Paraaortic lymph node (tissue), 1 donor: ENCODE measurements around a stretch of chr17.

DNA sequence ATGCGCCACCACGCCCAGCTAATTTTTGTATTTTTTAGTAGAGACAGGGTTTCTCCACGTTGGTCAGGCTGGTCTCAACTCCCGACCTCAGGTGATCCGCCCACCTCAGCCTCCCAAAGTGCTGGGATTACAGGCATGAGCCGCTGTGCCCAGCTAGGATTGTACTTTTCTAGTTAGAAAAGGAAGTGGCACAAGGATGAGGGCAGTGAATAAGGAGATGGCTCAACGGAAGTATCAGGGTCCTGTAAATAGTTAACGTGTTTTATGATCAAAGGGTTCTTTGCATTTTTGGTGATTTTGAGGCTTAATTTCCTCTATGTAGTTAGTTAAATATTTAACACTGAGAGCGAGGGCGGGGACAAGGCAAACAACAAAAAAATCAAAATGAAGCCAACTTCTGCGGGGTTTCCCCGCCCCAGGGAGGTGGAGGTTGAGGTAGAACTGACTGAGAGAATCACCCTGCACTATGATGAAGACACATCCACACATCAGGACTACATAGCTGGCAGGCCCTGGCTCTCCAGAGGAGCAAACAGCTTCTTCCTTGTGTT, 15.3 kb upstream of the ARHGAP27 start:
- PRO-cap = no peak

GRCh38 chr17:45456040-45456802, 23.6 kb upstream of the ARHGAP27 start:
- PRO-cap = no peak

DNA sequence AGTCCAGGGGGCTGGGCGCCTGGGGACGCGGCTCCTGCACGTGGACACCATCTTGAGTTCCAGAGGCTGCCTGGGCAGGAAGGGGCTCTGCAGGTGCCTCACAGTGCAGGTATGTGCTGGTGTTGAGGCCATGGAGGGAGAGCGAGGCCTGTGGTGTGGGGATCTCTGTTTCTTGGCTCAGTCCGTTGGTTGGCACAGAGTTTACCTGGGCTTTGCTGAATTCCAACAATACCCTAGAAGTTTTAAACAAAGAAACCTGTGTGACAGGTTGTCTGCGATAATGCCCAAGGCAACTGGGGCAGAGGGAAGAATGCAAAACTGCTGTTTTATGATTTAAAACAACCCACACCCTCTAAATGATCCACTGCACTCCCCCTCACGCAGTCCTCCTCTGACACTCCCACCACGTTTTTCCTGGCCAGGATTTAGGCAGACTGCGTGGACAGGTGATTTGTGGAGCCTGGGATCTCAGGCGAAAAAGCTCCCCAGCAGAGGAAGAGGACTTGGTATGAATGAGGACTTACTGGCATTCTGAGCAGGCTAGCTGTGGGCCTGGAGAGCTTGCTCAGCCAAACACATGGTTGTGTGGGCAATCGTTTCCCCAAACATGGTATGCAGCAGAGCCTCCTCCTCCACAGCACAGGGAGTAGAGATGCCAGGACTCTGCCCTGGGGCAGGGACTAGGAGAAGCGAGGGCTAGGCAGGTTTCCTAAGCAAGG, 22.0 kb downstream of the PLEKHM1 start:
- PRO-cap = no peak

- PRO-cap = no peak
Measured at GRCh38 chr17:45578623-45579391, 88.3 kb upstream of the PLEKHM1 start.

DNA sequence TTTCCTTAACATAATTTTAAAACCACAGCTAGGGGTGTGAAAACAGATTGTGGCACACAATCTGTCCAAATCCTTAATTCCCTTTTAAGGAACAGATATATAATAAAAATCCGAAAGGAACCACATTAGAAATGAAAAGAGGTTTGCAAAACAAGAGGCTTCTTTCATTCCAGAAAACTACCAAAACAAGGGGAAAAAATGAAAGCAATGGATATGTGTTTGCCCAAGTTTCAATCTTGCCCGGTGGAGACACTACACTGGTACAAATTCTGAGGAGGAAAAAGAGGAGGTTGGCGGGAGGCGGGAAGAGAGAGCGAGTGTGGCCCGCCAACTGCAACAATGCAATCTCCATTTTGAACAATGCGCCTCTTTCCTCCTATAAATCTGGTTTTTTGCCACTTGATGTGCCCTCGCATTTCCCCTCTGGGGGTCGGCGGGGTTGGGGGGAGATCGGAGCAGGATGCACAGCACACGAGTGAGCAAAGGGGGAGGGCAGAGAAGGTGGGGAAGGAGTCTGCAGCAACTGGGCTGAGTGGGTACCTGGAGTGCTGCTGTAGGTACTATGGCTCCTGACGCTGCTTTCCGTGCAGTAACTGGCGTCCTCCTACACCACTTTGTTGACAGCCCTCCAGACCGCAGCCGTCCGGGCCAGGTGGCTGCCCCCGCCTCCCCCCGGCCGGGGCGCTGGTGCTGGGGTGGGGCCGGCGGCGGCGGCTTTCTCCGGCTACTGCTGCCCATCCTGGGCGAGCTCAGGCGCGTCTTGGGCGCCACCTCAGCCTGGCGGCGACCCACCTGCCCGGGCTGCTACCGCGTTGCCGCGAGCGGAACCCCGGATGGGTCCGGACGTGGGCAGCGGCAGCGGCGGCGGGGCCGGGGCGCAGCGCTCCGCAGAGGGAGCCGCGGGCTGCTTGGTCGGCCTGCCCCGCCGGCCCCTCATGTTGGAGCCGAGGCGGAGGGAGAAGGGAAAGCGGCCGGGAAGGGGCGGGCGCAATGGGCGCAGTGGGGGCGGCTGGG, 93.8 kb upstream of the PLEKHM1 start:
- PRO-cap = bidirectional peak, plus-strand start at position 684 of the sequence, minus-strand start at position 616 of the sequence

GRCh38 chr17:46024035-46024938, 25.2 kb downstream of the STH start:
- PRO-cap = no peak

- PRO-cap = no peak
Measured at GRCh38 chr17:46044022-46044599, 45.1 kb downstream of the STH start.

DNA sequence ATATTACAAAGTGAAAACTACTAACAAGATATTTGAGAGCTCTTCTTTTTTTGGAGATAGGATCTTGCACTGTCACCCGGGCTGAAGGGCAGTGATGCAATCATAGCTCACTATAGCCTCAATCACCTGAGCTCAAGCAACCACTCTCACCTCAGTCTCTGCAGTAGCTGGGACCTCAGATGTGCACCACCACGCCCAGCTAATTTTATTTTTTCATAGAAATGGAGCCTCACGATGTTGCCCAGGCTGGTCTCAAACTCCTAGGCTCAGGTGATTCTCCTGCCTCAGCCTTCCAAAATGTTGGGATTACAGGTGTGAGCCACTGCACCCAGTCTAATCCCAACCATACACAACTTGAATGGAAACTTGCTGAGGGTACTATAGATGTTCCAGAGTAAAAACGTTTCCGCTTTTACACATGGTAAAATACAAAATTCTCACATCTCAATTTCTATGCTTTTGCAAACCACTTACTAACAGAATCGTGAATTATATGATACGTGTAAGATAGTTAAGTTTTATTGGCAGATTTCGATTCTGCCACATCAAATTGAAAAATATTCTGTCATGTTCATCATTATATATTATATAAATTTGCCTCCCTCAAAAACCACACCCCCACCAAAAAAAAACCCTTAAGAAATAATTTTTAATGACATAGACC, 84.2 kb downstream of the KANSL1 start:
- PRO-cap = no peak

- PRO-cap = no peak
Measured at GRCh38 chr17:46139996-46140501, 53.2 kb downstream of the KANSL1 start.

- PRO-cap = no peak
Measured at GRCh38 chr17:46181720-46181920, 11.6 kb downstream of the KANSL1 start.

DNA sequence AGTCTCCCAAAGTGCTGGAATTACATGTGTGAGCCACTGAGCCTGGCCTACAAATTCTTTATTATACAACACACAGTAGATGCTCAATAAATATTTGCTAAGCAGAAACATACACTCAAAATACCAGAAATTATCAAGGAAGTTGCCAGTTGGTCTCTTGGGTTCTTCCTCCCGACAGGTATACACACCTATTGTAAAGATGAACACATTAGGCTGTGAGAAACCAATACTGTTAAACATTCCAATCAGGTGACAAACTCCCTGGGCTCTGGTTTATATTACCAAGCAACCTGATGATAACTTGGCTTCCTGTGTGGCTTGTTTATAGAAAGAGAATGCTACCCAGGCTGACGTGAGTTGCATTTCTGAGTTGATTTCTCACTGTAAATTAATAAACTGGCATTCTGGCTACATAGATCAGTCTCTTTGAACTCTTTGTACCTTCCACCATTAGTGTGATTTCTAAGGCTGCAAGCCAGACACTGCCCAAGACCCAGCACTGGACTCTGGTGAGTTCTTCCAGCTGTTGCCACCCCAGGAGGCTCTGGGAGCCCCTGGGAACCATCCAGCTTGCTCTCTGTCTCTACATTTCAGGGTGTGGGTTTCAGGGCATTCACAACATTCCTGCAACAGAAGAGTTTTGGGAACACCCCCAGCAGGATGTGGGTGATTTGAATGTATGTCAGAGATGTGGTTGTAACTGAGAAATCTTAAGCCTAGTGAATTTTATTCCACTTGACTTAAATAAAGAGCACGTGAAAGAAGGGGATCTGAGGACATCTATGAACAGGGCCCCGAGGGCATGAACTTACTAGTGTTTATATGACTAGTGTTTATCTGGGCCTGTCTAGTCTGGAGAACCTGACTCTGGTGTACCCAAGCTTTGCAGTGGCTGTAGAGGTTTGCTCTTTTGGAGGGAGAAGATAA, 30.5 kb upstream of the LRRC37A start:
- PRO-cap = unidirectional peak, minus-strand start at position 182 of the sequence

DNA sequence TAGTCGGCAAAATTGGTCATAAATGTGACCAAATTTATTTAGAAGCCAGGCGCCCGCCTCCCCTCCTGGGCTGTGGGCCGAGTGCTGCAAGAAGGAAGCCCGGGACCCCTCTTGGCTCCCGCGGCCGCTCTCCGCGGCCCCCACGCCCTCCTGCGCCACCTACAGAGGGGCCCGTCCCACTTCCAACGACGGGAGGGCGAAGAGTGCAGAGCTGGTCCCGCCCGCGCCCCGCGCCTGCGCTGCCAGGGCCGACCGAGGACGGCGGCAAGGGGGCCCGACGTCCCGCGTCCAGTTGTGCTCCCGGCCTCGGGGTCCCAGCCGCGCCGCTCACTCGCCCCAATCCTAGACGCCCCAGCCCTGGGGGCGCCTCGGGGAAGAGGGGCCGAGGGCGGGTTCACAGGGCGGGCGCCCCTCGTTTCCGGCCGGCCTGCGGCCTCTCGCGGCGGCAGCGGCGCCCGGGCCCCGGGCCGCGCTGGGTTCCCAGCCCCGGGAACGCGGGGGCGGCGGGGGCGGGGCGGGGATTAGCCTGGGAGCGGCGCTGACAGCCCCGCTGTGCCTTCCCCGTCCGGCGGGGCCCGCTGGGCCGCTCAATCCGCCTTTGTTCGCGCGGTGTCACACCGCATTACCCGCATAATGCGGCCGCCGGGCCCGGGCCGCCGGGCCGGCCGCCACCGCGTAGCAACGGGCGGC, 47.3 kb downstream of the WNT3 start:
- PRO-cap = unidirectional peak, plus-strand start at position 255 of the sequence

- PRO-cap = no peak
Measured at GRCh38 chr17:46851735-46852382, 476 bp downstream of the WNT9B start.

DNA sequence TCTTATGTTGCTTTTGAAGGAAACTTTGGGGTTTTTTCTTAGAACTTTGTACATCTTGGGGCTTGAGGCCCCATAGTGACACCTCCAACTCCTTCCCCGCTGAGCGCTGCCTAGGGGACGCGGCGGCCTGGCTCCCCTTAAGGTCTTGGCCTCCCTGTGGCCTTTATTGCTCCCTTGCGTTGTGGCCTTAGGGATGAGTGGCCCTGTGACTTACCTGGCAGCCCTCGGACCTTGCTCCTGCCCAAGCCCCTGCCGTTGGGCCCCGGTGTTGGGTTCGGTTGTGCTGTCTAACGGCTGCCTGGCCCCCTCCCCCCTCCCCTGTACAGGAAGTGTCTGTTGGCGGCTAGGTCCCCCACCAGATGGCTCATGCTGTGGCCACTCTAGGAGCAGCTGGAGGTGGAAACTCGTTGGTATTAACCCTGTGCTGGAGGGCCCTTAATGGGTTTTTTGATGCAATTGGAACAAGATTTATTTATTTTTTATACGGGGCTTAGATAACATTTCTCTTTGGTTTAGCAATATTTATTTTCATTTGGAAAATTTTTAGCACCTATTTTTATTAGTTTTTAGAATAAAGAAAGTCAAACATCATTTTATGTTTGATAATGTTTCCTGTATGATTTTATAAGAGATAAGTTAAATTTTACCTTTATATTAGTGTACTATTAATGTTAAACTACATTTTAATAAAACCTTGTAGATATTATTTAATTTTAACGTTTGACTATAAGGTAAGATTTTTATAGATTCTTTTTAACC, 88.3 kb upstream of the RPRML start:
- PRO-cap = unidirectional peak, minus-strand start at position 320 of the sequence

DNA sequence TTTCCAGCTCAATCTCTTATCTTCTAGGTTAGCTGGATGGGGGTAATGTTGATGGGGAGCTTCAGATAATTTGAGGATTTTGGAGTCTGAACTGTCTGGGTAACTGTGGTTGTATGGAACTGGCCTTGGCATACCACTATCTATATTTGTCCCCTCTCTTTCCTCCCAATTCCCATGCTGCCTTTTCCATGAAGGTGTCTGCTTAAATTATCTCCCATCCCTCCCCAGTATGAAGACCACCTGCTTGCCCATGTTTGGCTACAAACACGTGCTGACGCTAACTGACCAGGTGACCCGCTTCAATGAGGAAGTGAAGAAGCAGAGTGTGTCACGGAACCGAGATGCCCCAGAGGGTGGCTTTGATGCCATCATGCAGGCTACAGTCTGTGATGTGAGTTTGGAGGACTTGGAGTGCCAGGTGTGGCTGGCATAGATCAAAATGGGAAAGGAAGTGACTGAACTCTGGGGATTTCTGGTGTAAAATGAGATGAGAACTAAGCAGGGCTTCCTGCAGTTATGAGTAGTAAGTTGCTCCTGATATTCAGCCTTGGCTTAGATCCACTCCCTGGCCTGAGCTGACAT, 32.5 kb downstream of the ITGB3 start:
- PRO-cap = unidirectional peak, plus-strand start at position 331 of the sequence

DNA sequence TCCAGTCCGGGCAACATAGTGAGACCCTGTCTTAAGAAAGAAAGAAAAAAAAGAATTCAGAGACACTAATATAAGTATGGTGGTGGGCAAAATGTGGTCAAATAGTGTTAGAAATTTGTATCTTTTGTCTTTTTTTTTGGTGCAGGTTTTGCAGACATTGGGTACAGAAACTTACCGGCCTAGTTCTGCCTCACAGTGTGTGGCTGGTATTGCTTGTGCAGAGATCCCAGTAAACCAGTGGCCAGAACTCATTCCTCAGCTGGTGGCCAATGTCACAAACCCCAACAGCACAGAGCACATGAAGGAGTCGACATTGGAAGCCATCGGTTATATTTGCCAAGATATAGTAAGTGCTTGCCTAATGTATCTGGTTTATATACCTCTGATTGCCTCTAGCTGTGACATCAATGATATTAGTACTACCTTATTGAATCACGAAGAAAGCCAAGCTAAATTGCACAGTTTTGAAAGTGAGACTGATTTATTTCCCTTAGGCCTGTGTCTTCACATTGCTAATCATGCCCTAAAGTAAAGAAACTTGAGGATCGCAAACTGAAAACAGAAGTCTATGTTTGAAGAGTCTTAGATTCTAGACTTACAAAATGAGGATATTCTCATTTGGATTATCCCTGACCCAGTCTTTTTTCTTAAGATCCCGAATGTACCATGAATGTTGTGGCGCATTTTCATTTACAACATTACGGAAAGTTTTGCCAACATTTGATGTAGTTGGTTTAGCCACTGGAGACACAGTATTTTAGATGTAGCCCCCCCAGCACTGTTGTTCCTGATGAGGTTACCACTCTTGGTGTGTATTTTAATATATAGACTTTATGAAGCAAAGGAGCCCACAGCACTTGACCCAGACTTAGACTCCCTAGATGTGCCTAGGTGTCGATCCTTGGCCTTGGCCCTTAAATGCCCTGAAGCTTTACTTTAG, 7.3 kb downstream of the KPNB1 start:
- PRO-cap = no peak

- PRO-cap = no peak
Measured at GRCh38 chr17:47672669-47673115, 21.3 kb upstream of the TBKBP1 start.

GRCh38 chr17:47683026-47683212, 11.0 kb upstream of the TBKBP1 start:
- PRO-cap = no peak

GRCh38 chr17:47683213-47684148, 10.5 kb upstream of the TBKBP1 start:
- PRO-cap = no peak

DNA sequence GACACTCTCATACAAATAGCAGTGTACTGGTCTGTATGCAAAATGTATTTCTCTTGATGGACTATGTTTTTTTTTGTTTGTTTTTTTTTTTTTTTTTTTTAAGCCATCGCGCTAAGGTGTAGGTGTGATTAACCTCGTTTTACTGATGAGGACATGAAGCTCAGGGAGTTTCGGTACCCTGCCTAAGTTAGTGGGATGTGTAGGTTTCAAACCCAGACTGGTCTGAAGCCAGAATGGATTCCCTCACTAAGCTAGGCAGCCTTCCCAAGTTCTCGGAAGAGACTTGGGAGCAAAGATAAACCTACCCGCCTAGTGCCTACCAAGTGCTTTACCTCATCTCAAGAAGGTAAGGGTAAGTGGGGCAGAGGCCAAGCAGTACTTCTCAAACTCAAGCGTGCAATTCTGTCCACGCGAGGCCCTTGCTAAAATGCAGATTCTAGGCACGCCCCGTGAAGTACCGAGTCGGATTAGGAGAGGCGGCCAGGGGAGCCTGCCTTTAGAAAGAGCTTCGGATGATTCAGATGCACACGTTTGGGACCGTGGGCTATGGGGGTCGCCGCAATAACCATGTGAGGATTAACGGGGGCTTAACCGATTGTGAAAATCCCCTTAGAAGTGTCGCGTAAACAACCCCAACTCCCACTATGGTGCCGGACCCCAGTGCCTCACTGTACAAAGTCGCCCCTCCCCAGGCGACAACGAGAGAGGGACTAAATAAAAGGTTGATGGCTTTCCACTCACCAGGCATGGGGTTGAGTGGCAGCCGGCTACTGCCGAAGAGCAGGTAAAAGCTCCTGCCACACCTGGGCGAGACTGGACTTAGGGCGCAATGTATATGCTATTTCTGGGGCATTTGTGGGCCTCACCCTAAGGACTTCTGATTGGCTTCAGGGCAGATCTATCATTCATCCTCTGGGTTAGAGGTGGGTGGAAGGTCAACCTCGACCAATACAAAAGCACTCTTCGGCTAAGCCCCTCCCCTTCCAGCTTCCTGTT, 776 bp upstream of the SP2 start:
- PRO-cap = unidirectional peak, minus-strand start at position 815 of the sequence; unidirectional peak, minus-strand start at position 879 of the sequence